HEK293 (cell line): Measurements from ENCODE around the genes BLOC1S5, EEF1E1 and TFAP2A.

DNA sequence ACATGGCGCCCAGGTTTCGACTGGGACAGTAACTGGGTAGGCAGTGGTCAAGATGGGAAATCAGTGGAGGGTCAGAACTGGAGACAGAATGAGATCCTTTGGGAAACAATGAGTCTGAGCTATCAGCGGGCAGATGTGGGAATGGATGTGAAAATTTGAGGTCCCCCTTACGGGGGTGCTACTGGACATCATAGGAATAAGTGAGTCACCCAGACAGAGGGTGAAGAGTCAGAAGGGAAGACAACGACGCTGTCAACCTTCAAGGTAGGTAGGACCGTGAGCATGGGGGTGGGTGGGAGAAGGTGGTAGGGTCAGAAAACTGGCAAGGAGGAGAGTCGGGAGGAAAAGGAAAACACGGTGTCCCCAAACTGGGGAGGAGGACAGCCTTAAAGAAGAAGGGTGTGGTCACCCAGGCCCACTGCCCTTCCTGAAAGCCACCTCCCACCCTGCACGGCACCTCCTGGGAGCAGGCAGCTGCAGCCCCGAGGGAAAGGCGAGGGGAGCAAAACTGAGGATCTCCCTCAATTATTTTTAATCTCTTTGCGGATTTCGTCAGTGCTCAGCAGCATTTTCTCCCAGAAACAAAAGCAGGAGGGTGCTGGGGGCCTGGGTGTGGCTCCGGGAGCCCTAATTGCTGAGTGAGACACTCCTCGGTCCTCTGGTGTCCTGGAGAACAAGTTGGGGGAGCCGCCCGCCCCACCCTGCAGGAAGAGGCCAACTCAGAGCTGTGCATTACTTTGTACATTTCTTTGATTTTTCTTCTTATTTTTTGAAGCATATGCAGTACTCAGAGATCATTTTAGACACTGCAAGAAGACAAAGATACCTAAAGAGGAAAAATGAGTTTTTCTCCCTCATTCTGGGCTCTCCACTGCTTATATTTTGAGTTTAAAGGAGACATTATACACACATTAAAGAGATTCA lies 56.3 kb downstream of the RIOK1 start:
- PRO-cap: no peak
- RRBS, 2 experiments: no CpG with 5 or more reads among the region's 18 CpGs

GRCh38 chr6:7468374-7469201 lies 72.9 kb upstream of the DSP start:
- PRO-cap: bidirectional peak, plus-strand start at chr6:7468578, minus-strand start at chr6:7468507
- RRBS, 2 experiments: no CpG with 5 or more reads among the region's 22 CpGs

DNA sequence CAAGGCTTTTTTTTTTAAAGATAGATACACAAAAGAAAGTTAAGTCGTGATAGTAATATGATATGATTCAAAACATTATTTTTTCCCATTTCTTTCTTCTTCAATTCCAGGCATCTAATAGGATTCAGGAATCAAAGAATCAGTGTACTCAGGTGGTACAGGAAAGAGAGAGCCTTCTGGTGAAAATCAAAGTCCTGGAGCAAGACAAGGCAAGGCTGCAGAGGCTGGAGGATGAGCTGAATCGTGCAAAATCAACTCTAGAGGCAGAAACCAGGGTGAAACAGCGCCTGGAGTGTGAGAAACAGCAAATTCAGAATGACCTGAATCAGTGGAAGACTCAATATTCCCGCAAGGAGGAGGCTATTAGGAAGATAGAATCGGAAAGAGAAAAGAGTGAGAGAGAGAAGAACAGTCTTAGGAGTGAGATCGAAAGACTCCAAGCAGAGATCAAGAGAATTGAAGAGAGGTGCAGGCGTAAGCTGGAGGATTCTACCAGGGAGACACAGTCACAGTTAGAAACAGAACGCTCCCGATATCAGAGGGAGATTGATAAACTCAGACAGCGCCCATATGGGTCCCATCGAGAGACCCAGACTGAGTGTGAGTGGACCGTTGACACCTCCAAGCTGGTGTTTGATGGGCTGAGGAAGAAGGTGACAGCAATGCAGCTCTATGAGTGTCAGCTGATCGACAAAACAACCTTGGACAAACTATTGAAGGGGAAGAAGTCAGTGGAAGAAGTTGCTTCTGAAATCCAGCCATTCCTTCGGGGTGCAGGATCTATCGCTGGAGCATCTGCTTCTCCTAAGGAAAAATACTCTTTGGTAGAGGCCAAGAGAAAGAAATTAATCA lies 7.2 kb upstream of the SNRNP48 start:
- PRO-cap: no peak
- RRBS, 2 experiments: no CpG with 5 or more reads among the region's 15 CpGs

DNA sequence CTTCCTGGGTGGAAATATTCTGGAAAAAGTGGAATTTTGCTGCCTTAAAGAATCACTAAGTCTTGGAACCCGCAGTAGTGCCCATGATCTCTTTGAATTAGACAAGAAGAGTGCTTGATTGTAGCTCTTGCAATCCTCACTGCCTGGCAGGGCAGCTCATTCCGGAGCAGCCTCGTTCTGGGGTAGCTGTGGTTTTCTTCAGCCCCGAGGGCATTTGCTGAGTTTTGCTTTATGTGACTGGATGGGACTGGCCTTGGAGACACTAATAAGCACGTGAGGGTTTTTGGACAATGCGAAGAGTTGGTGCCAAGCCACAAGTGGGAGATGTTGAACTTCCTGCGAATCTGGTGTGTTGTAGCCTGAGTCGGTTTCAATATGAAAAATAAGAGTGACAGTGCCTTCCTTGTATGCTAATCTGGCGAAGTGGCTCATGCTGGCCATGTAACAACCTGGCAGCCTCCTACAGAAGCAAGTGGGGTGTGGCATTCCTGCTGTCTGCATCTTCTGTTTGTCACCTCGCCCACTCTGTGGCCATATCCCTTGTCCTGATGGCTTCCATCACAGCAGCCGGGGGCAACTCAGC lies 28.3 kb downstream of the SNRNP48 start:
- PRO-cap: no peak
- RRBS, 2 experiments: no CpG with 5 or more reads among the region's 11 CpGs

DNA sequence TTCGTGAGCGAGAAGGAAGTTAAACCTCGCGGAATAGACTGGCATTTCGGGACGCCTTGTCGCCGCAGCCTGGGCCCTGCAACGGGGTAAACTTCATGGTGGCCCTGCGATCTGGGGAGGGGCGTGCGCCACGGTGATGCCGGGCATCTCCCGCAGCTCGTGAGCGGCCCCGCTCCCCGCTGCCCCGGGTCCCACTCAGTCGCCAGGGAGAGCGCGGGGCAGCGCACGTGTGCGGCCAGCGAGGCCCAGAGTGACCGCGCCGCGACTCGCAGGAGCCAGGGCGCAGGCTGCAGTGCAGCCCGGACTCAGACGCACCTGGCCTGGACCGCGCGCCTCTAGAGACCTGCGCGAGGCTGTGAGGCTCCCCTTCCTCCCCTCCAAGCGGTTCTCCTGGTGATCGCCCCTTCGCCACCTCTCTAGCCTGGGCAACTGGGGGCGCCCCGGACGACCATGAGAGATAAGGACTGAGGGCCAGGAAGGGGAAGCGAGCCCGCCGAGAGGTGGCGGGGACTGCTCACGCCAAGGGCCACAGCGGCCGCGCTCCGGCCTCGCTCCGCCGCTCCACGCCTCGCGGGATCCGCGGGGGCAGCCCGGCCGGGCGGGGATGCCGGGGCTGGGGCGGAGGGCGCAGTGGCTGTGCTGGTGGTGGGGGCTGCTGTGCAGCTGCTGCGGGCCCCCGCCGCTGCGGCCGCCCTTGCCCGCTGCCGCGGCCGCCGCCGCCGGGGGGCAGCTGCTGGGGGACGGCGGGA lies 627 bp downstream of the BMP6 start:
- PRO-cap: unidirectional peak, plus-strand start at position 198 of the sequence; bidirectional peak, plus-strand start outside the sequence, minus-strand start at position 515 of the sequence
- RRBS, 2 experiments: under 1 to 2% methylated on average over 19 to 26 of the region's 83 CpGs

GRCh38 chr6:7727101-7727661 lies 1.3 kb downstream of the BMP6 start:
- PRO-cap: bidirectional peak, plus-strand start at chr6:7727163, minus-strand start at chr6:7726866; unidirectional peak, minus-strand start at chr6:7727341
- RRBS, 2 experiments: 1% methylated on average over 26 of the region's 60 CpGs

DNA sequence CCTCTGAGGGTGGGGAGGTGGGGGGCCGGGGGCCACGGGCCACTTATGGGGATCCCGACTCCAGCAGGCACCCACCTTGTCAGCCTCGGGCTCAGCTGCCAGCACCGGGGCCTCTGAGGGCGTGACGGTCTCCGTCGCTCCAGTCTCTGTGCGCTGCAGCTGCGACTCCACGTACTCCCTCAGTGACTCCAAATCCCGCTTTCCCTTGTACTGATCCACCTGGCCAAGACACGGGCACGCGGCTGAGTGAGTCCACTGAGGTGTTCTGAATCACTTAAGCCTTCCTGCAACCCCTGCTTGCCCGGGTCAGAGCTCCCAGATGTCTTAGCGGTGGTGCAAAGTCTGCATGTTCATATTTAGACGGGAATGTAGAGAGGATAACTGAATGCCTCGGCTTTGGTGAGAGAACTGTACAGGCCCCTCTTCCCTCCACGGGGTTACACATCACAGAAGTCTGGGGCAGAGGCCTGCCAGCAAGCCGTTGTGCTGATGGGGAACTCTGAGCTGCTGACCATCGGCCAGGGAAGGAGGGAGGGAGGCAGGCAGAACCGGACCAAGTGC lies 21.9 kb downstream of the TXNDC5 start:
- PRO-cap: no peak
- RRBS, 2 experiments: 87 to 92% methylated on average over 5 of the region's 24 CpGs

DNA sequence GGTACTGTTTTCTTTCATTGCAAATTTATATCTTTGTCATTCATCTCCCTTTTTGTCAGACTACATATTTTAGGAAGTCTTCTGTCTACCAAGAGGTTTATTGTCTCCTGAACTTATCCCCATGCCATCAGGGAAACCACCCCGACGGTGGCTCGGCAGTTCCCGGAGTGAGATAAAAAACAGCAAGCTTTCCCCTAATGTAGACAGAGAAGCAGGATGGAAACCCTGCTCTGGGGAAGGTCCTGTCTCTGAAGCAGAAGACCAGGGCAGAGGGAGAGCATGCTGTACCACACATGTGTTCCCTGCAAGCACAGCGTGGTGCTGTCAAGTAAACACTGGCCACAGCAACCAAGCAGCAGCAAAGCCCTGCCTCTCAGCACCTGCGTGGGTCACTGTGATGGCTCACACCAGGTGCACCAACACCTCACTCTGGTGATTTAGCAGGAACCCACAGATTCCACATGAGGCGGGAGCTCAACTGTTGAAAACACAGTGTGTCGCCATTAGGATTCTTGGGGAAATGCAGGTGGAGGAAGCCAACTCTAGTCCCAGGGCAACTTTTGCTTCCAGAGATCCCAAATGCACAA lies 65.1 kb upstream of the TXNDC5 start:
- PRO-cap: no peak
- RRBS, 2 experiments: no CpG with 5 or more reads among the region's 8 CpGs

- PRO-cap: no peak
- RRBS, 2 experiments: 95% methylated on average over 8 of the region's 47 CpGs
Observed at GRCh38 chr6:7986005-7986834, 75.6 kb upstream of the TXNDC5 start.

DNA sequence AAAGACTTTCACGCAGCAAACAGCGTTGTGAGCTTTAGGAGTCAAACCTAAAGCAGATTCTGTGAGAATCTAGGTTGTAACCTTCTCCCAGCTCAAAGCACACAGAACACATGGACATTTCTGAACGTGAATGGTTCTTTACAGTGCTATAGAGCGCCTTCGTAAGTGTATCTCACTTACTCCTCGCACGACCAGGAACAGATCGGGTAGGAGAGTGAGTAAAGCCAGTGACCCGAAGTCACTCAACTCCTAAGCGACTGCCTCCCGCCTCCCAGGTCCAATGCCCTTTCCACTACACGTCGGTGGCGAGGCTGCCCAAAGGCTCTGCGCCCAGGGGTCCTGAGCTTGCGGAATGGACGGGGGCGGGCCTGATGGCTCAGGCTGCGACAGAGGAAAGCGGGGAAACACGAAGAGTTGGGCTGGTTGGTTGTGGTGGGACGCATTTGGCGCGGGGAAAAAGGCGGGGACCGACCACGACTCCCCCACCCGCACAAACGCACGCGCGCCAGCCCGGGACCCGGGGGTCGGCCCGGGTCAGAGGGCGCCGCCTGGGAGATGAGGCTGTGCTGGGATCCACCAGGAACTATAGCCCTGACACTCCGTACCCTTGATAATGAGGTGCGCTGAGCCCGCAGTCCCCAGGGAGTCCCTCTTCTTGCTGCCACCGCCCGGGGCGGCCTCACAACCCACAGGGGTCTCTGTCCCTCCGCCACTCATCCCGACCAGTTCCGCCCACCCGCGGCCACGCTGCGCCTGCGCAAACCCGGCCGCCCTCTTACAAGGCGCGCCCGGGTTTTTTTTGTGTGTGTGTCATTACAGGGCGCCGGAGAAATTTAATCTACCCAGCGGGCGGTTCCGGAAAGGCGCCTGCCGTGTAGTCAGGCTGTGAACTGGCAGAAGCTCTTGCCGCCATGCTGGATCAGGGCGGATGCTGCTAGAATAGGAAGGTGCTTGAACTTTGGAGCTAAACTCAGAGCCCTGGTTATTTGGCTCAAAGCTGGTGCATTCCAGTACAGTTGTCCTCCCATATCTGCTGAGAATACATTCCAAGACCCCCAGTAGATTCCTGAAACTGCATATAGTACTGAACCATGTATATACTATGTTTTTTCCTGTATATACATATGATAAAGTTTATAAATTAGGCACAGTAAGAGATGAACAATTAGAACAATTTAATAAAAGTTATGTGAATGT lies at the start of gene BLOC1S5:
Gene BLOC1S5, minus strand, starts transcription at position 730 of the 1,197 bp plus-strand sequence.
- PRO-cap: bidirectional peak, plus-strand start at position 295 of the sequence, minus-strand start at position 294 of the sequence; bidirectional peak, plus-strand start at position 917 of the sequence, minus-strand start at position 730 of the sequence
- RRBS, 2 experiments: under 1% methylated on average over 9 to 10 of the region's 66 CpGs

- PRO-cap: bidirectional peak, plus-strand start at chr6:8102289, minus-strand start at chr6:8102228; bidirectional peak, plus-strand start at chr6:8102337, minus-strand start at chr6:8102354; bidirectional peak, plus-strand start at chr6:8102771, minus-strand start at chr6:8102539
- RRBS, 2 experiments: 1 to 7% methylated on average over 4 to 7 of the region's 55 CpGs
Observed at GRCh38 chr6:8101710-8102875, at the start of gene EEF1E1. Gene EEF1E1, minus strand, starts transcription at chr6:8102548.

- PRO-cap: no peak
- RRBS, 2 experiments: no CpG with 5 or more reads among the region's 5 CpGs
Observed at GRCh38 chr6:8107981-8108696, 5.8 kb upstream of the EEF1E1 start.

DNA sequence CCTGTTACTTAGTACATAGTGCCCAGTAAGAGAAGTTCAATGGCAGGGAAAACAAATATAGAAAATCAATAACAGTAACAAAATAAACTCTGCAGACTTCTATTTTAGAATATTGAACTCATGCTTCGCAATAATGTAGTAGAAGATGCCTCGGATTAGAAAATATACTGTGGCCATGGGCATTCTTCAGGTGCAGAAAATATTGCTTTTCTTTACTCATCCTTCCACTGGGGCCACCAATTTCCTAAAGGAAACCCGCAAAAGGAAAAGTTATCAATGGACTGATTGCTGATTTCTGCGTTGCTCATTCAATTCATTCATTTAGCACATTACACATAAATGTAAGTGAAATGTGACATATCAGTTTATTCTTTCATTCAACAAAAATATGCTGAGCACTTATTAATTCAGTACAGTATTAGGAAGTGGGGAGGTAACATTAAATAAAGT lies 818.8 kb downstream of the TFAP2A start:
- PRO-cap: unidirectional peak, minus-strand start at position 270 of the sequence
- RRBS, 2 experiments: no CpG with 5 or more reads among the region's 4 CpGs

DNA sequence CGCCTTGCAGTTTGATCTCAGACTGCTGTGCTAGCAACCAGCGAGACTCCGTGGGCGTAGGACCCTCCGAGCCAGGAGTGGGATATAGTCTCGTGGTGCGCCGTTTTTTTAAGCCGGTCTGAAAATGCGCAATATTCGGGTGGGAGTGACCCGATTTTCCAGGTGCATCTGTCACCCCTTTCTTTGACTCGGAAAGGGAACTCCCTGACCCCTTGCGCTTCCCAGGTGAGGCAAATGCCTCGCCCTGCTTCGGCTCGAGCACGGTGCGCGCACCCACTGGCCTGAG lies 443.3 kb downstream of the TFAP2A start:
- PRO-cap: no peak
- RRBS, 2 experiments: no CpG with 5 or more reads among the region's 20 CpGs

DNA sequence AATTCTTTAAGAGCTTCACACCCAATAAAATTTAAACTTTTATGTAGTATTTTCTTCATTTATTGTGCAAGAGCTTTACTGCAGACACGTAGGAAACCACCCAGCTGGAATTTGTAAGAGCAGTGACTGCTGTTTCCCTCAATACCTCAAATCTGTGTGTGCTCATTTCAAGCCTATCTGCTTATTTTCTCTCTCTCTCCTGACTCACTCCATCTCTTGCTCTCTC lies 273.2 kb downstream of the TFAP2A start:
- PRO-cap: no peak
- RRBS, 2 experiments: no CpG with 5 or more reads among the region's 1 CpG

DNA sequence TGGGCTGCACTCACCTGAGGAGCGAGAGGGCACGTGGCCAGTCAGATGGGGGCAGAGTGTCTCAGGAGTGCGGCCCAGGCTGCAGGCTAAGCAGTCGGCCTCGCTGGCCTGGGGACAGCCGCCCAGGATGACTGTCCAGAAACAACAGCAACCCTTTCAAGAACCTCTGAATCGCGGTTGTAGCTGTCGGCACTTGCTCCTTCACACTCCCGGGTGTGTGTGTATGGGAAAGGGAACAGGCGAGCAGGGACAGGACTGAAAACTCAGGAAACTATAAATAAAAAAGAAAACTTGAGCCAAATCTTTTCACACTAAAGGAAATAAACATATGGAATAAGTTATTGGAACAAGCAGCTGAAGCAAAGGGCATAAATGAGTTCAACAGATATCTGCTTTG lies 63.0 kb downstream of the TFAP2A start:
- PRO-cap: no peak
- RRBS, 2 experiments: no CpG with 5 or more reads among the region's 11 CpGs

DNA sequence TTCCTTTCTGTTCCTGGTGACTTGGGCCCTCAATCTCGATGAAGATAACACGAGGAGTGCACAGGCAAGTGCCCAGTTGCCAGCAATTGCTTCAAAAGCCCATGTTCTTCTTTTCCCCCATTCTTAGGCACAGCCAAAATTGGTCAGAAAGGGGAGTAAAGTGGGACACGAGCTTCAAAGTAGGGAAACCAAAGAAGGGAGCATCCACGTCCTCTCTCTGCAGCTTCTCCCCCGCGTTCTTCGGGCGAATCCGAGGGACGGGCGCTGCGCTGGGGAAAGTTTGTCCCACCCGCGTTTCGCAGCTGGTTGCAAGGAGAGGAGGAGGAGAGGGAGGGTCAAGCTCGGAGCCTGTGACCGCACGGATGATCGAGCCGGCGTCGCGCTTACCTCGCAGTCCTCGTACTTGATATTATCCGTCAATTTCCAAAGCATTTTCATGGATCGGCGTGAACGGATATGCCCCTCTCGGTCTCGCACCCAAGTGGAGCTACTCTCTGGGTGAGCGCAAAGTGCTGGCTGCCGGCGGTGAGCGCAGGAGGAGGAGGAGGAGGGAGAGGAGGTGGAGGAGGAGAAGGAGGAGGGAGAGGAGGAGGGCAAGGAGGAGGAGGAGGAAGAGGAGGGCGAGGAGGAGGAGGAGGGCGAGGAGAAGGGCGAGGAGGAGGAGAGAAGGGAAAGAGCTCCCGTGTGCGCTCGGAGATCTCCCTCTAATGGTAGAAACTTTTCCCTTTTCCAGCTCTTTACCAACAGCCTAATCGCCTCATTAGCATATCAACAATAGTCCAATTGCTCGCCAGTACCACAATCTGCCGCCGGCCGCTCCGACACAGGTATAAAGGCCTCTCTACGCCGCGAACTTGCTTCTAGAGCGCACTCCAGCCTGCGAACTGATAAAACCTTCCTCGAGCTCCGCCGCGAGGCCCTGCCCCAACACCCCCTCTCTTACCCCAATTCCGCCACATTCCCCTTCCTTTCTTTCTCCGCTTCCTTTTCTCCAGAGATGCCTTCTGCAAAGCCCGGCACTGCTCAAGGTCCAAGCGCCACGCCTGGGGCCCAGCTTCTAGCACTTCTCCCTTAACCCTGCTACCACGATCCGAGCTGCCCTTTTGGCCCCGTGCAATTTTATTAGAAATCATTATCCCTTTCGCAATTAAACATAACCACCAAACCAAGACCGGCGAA lies at the start of gene TFAP2A:
Gene TFAP2A, minus strand, starts transcription at position 521 of the 1,179 bp plus-strand sequence.
- PRO-cap: bidirectional peak, plus-strand start at position 177 of the sequence, minus-strand start at position 37 of the sequence; bidirectional peak, plus-strand start at position 632 of the sequence, minus-strand start at position 483 of the sequence; bidirectional peak, plus-strand start at position 859 of the sequence, minus-strand start at position 709 of the sequence
- RRBS, 2 experiments: no CpG with 5 or more reads among the region's 67 CpGs

DNA sequence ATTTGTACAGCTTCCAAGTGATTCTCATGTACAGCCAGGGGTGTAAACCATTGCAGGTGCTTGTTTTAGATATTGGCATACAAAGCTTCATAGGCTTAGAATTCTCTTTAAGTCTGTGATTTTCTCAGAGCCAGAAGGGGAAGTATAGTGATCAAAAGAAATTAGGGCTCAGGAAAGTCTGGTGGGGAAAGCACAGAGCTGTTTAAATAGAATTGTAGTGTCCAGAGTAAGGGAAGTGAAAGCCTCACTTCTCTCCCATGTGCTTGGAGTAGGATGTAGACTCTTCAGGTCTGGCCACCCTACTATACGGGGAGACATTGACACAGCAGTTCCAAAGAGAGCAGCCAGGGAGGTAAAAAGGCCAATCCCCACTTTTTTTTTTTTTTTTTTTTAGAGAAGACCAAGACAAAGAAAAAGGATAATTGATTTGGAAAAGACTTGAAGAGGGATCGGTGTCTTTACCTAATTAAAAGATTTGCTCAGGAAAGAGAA lies 10.4 kb downstream of the GCNT2 start:
- PRO-cap: no peak
- RRBS, 2 experiments: no CpG with 5 or more reads among the region's 2 CpGs

DNA sequence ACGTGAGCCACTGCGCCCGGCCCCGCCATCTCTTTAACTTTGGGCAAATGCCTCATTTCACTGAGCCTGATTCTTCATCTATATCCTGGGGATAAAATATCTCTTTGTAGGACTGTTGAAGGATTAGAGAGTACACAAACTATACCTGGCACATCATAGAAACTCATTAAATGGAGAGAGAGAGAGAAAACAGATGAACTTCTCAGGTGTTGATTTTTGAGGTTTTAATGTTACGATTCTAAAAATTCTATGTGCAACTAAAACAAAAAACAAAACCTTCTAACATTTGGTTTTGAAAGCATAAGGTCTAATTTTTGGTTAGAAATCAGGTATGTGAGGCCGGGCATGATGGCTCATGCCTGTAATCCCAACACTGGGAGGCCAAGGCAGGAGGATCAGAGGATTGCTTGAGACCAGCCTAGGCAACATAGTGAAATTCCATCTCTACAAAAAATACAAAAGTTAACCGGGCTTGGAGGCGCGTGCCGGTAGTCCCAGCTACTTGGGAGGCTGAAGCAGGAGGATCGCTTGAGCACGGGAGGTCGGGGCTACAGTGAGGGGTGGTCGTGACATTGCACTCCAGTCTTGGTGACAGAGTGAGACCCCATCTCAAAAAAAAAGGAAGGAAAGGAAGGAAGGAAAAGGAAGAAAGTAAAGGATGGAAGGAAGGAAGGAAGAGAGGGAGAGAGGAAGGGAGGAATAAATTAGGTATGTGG lies 18.5 kb downstream of the GCNT2 start:
- PRO-cap: no peak
- RRBS, 2 experiments: no CpG with 5 or more reads among the region's 14 CpGs

DNA sequence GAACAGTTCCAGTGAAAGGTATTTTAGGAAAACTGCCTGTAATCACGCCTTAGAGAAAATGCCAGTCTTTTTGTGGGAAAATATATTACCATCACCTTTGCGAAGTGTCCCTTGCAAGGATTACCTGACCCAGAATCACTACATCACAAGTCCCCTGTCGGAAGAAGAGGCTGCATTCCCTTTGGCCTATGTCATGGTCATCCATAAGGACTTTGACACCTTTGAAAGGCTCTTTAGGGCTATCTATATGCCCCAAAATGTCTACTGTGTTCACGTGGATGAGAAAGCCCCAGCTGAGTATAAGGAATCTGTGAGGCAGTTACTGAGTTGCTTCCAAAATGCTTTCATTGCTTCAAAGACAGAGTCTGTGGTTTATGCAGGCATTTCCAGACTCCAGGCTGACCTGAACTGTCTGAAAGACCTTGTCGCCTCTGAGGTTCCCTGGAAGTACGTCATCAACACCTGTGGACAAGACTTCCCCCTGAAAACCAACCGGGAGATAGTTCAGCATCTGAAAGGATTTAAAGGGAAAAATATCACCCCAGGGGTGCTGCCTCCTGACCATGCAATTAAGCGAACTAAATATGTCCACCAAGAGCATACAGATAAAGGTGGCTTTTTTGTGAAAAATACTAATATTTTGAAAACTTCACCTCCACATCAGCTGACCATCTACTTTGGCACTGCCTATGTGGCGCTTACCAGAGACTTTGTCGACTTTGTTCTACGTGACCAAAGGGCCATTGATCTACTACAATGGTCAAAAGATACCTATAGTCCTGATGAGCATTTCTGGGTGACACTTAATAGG lies 65.2 kb downstream of the GCNT2 start:
- PRO-cap: no peak
- RRBS, 2 experiments: no CpG with 5 or more reads among the region's 11 CpGs